BJ (cell line): ENCODE measurements around a stretch of chr21.

DNA sequence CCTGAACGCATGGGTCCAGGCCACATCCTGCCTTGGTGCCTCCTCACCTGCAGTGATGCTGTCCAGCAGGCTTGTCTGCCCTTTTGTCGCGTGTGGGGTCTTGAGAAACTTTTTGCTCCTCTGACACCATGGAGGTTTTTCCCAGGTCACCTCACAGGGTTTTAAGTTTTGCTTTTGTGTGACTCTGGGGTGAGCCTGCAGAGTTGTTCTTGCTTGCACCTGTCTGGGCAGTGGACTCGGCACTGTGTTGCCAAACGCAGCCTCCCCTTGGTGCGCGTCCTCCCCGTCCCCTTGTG, 62.6 kb downstream of the PCNT start:
- CAGE, long polyA plus RNA: no peak
- RRBS: no CpG with 5 or more reads among the region's 8 CpGs

DNA sequence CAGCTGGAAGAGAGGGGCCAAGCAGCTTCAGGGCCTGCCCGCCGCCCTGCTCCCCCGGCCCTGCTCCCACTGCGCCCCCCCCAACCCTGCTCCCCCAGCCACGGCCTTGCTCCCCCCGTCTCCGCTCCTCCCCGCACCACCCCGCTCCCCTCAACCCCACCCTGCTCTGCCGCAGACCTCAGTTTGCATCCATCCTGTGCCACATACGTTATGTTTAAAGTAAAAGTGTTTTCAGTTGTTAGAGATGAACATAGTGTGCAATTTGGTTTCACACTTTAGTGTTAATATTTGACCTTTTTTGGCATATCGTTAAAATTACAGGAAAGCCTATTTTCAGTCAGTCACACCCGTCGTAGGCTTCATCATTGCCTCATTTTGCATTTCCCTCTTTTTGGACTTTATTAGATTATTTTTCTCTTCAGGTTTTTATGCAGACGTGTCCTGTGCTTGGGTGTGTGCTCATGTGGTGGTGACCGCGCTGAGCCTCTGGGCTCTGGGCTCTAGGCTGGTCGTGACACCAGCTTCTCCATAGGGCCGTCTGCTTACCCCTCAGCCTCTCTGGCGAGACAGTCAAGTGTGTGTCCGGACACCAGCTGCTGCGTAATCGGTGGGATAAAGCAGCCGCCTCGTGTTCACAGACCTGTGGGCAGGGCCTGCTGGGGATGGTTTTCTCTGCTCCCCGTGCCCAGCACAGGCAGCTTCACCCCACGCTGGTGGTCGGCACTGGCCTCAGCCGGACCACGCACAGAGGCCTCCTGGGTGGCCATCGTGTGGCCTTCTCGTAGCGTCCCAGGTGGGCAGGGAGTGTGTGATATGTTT, 33.8 kb upstream of the DIP2A start:
- CAGE, long polyA plus RNA: no peak
- RRBS: no CpG with 5 or more reads among the region's 33 CpGs

DNA sequence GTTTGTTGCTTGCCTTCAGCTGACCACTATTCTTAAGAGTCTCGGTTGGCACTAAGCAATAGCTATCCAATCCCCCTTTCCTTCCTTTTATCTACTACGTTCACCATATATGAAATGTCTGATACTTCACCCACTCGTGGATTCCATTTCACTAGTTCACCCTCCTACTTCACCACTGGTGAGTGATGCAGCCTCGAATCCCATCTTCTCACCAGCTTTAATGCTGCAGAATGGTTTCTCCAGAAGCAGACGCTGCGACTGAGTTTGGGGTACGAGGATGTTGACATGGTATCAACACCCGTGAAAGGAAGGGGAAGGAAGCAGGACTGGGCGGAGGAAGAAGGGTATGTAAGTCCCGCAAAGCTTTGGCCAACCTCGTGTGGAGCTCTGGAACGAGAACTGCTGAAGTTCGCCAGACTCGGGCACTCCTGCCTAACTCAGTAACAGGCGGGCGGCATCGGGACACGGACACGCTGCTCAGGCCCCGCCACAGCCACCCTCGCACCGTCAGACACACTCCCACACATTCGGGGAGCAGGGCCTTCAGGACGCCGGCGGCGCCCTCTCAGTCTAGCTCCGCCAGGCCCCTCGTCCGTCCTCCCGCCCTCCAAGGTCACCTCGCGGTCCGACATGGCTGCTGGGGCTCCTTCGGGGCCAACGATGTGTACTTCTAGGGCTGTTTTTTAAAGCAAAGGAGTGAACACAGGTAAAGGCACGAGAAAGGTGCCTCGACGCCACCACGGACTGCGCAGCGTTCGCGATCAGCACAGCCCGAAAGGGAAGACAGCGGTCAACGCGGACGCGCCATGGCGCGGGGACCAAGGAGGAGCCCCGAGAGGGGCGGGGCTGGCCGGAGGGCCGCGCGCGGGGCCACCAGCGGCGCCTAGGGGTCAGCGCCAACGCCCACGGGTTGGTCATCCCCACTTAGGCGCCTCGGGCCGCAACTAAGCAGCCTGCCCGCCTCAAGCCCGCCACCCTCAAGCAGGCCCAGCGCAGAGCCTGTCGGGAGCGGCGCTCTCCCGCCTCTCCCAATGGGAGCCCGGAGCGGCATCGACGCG, 652 bp upstream of the DIP2A start:
- CAGE, long polyA plus RNA: no peak
- RRBS: under 1% methylated on average over 5 of the region's 79 CpGs

- CAGE, long polyA plus RNA: no peak
- RRBS: 94% methylated on average over 5 of the region's 30 CpGs
Observed at GRCh38 chr21:46551330-46552151, 53.3 kb downstream of the S100B start.

DNA sequence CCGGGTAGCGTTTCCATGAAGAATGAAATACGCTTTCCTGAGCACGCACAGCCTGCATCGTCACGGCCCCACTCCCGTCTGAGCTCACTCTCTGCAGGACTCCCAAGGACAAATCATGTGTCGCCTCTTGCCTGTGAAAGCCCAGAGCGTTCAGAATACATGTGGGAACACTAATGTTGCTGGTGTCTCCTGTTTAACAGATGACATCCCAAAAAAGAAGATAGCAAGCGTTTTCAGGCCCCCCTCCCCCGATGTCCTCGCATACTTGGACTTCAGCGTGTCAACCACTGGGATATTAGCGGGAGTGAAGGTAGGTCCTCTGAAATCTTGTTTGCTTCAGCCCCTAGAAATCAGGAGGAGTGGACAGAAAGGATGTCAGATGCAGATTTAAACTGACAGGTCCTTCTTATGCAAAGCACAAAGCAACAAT, 49.1 kb downstream of the S100B start:
- CAGE, long polyA plus RNA: no peak
- RRBS: no CpG with 5 or more reads among the region's 14 CpGs